Measurements from ENCODE around the genes CISD2, BDH2 and DKK2.

- PRO-cap = no peak
Observed at GRCh38 chr4:100895445-100896040, 377.7 kb upstream of the EMCN start.

- PRO-cap = no peak
Observed at GRCh38 chr4:102496659-102497032, 4.5 kb upstream of the NFKB1 start.

- PRO-cap = no peak
Observed at GRCh38 chr4:102743166-102743917, 17.4 kb downstream of the MANBA start.

DNA sequence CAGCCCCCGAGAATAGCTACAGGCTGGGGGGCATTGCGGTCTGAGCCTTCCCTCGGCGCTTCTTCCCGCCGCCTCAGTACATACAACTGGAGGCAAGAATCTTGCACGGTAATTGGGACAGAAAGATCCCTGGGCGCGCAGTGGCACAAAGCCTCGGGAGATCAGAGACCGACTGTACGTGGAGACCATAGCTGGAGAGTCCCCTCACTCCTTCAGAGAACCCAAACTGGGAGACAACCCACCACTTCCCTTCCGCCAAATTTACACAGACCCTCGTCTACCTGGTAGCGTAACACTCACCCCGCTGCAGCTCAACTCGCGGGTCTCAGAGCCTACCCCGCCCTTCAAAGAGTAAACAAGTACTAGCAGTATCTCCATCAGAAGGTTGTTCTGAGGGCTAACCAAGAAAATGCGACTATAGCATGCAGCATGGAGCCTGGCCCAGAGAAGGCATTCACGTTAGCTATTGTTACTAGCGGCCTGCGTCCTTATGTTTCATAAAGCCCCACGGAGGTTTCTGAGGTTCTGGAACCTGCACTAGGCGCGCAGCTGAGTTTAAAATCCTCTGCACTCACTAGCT, 443 bp upstream of the MANBA start:
- PRO-cap = no peak

- PRO-cap = bidirectional peak, plus-strand start at chr4:102825401, minus-strand start at chr4:102825258
Observed at GRCh38 chr4:102824781-102825463, 2.4 kb downstream of the UBE2D3 start.

DNA sequence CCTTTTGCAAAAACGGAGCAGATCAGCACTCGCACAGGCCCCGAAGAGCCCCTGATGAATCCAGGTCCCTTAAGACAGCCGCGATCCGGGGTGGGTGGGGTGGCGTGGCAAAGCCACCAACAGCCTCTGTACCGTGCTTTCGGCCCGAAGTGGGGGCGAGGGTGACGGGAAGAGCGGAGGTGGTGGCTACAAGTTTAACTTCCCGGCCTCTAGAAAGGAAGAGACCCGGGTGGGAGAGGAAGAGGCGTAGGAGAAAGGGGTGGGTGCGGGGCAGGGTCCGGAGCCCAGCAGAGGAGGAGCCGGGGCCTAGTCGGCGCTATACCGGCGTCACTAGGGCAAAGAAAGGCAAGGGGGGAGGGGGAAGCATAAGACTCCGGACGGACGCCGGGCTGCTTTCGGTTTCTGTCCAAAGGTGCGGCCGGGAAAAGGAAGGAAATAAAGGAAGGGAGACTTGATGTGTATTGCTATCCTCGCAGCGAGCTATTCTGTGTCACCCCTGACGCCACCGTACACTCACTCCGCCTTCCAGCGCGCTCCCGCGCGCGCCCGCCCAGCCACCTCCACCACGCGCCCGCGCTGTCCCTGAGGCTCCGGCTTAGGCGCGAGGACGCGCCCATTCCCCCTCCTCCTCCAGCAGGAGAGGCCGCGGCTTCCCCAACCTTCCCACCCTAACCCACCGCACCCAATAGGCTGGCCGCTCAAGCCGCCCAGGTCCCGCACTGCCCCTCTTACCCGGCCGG, 545 bp downstream of the UBE2D3 start:
- PRO-cap = bidirectional peak, plus-strand start at position 338 of the sequence, minus-strand start at position 211 of the sequence; bidirectional peak, plus-strand start at position 543 of the sequence, minus-strand start at position 487 of the sequence

GRCh38 chr4:102828544-102828661, 1.1 kb upstream of the UBE2D3 start:
- PRO-cap = no peak

DNA sequence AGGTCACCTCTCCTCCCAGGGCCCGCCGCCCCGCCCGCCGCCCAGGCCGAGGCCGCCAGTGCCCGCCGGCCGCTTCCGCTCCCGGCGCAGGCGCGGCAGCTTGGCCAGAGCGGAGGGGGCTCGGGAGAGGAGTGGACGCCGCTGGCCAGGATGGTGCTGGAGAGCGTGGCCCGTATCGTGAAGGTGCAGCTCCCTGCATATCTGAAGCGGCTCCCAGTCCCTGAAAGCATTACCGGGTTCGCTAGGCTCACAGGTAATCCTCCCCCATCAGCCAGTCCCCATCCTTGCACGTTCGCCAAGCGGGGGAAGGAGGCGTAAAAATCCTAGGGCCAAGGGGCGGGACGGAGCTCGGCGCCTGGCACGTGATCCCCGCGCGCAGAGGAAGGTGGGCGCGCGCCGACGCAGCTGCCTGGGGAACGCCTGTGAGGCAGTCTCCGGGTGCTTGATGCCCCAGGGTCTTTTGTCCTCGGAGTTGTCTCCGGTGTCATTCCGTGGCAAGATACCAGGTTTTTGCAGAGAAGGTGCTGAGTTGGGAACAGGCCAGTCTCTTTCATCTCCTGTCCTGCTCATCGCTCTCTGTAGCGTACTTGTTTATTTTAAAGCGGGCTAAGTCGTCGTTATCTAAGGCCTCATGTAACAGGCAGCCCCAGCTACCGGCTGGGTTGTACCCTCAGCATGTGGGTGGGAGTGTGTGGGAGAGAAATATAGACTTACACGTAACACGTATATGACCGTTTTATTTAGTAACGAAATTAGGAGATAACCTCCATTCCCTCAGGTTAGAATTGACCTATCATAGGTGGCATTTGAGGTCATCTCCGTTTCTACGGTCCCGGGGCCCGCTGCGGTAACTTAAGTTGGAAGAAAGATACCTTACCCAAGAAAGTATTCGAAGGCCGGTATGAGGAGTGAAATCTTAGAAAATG, at the start of gene CISD2:
CISD2 (plus strand) TSS at position 58 of the 926 bp plus-strand sequence.
- PRO-cap = bidirectional peak, plus-strand start at position 107 of the sequence, minus-strand start outside the sequence; bidirectional peak, plus-strand start at position 430 of the sequence, minus-strand start at position 294 of the sequence

- PRO-cap = no peak
Observed at GRCh38 chr4:103011592-103012095, 7.9 kb downstream of the SLC9B1 start.

DNA sequence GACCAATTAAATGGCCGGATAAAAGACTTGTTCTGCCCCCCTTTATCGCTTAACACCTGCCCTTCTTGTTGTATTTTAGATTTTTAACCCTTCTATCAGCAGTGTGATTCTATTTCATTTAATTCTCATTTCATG, 258 bp upstream of the SLC9B2 start:
- PRO-cap = no peak

GRCh38 chr4:103099721-103100247, at the start of gene BDH2:
Gene BDH2 (minus strand): TSS chr4:103099834.
- PRO-cap = unidirectional peak, minus-strand start at chr4:103099822

DNA sequence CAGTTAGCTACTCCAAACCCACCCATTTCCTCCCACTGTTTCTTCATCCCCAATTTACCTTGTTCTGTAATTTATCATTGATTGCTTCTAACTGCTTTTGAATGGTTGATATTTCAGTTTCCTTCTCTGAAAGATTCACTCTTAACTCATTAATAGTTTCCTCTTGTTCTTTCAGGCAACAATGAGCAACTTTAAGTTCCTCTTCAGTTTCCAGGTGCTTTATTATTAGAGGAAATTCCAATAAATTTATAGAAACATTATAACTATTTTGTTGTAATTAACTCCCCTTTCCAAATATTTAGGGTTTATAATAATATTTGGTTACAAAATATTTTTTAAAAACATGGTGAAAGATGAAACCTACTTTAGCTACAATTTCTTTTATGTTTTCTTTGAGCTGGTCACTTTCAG, 45.8 kb upstream of the BDH2 start:
- PRO-cap = no peak

DNA sequence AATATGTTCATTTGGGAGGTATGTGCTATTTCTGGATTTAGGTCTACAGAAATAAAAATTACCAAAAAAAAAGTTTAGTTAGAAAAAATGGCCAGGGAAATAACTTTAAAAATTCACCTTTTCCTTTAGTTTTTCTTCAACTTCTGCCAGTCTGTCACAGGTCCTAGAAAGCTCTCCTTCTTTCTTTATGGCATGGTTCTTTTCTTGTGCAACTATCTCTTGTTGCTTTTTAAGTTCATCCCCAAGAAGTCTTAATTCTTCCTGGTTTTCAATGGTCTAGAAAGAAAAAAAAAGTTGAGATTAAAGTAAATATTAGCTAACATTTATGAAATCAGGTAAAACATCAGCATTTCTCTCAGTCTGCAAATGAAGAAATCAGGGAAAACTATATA, 47.0 kb downstream of the CENPE start:
- PRO-cap = no peak

GRCh38 chr4:103403618-103404056, 205.5 kb upstream of the CENPE start:
- PRO-cap = no peak

DNA sequence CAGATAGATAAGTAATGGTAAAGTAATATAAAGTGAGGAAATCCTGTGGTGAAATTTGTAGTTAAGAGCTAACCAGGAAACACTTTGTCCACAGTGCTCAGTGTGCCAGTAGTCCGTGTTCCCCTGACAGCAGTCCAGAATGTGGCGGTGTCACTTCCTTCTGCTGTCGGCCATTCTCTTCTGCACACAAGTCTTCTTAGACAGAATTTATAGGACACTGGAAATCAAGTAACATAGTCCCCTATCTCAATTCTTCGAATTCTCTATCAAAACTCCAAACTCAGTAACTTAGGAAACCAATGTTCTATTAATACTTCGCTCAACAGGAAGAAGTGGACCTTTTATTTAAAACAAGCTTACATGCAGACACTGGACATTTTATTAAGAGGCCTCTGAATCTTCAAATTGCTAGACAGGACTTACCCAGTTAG, 5.8 kb upstream of the CXXC4 start:
- PRO-cap = no peak

DNA sequence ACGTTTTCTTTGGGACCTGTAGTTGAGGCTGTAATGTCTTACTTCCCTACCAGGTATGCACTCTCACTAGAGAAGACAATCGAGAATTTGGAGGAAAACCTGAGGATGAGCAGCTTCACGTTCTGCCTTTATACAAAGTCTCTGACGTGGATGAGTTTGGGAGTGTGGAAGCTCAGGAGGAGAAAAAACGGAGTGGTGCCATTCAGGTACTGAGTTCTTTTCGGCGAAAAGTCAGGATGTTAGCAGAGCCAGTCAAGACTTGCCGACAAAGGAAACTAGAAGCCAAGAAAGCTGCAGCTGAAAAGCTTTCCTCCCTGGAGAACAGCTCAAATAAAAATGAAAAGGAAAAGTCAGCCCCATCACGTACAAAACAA, 125.8 kb downstream of the TET2 start:
- PRO-cap = no peak

- PRO-cap = no peak
Observed at GRCh38 chr4:105594429-105595074, 42.1 kb downstream of the ARHGEF38 start.

DNA sequence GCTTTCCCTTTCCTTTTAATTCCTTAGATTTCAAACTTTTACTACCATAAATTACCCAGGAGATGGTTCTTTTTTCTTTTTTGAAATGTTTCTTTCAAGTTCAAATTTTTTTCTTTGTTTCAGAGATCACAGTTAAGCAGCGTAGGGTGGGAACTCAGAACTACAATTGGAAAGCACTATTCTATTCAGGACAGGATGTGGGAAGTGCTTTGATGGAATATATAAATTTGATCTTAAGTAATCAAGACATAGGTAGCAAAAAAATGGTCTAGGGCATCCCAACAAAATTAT, 72.5 kb downstream of the NPNT start:
- PRO-cap = unidirectional peak, minus-strand start at position 168 of the sequence

- PRO-cap = unidirectional peak, minus-strand start at chr4:107036310
Observed at GRCh38 chr4:107036098-107036874, at the start of gene DKK2. Gene DKK2 (minus strand): TSS chr4:107036313.

DNA sequence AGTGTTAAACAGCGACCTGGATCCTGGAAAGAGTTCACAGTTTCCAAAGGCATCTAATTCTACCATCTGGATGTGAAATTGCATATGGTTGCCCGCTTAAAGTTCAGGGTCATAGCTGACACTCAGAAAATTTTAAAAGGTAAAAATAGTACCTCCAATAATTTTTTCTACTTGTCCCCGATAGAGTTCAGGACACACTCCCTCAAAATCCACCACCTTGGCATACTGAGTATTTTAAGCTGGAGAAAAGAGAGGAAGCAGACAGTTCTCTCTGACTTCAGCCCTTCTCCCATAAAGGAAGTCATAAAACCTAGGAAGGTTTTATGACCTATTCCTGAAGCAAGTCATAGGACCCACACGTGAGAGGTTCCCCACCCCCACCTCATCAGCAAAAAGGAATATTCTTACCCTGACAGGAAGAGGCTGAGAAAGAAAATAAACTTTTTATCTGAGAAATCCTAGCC, 270.2 kb downstream of the PAPSS1 start:
- PRO-cap = no peak

All from parotid gland (tissue), 1 donor.